ENCODE measurements around a stretch of chr10.

GRCh38 chr10:90968196-90968956, 47.5 kb upstream of the ANKRD1 start:
- RRBS = no CpG with 5 or more reads among the region's 5 CpGs

DNA sequence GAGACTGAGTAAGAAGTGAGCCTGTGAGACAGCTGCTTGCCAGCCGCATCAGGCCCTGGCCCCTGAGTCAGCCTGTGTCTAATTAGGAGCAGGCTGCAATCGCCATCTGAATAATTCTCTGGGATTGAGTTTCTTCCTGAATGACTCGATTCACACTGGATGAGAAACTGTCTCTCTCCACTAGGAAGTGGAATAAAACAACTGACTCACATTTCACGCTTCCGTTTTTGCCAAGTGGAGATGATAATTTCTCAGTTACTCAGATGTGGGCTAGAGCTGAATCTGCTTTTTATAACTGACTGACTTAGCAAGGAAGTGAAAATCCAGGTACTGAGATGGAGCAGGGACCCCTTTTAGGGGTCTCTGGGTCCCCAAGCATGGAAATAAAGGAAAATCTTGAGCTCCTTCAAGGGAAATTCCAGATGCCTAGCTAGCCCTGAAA, 69.1 kb upstream of the HECTD2 start:
- RRBS = no CpG with 5 or more reads among the region's 5 CpGs

DNA sequence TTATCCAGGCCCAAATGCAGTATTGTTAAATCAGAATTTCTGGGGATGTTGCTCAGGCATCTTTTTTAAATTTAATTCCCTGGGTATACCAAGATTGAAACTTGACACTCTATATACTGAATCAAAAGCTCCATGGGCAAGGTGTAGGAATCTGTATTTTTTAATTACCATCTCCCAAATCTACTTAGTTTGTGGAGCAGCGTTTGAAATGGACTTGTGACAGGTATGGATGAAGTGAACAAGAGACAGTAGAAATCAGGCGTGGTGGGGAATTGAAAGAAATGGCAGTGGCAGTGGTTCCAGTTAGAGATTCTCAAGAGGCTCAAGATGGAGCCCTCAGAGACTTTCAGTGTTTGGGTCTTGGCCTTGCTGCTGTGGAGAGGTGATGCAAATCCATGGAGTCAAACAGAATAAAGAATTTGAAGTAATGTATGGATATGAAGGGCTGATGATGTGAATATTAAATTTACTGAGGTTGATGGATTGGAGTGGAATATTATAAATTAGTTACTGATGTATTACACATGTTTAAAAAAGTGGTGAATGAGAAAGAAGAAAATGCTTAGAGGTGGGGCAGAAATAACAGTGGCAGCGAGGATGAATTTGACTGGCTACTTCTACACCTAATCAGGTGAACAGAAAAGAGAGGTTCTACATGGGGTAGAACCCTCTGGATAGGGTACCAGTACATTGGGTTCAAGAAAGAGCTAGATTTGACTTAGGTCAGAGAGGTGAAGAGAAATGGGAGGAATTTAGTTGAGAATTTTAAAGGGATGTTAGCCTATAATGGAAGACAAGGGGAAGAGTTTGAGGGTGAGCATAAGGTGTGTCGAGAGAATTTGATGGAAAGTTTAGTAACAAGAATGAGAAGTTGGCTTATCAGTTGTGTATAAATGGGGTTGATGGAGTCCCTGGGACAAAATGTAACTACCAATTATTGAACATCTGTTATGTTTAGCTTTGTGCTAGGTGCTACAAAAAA, 3.6 kb downstream of the HECTD2 start:
- RRBS = no CpG with 5 or more reads among the region's 4 CpGs

DNA sequence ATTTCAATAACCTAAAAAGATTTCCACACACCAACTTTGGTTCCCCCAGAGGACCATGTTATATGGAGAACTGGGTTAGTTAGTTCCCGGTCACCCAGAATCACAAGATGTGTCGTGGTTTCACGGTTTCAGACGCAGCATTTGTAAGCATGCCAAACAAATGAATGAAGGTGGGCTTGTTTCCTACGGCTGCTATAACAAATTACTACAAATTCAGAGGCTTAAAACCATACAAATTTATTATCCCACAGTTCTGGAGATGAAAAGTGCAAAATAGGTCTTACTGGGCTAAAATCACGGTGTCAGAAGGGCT, 106.2 kb downstream of the PPP1R3C start:
- RRBS = no CpG with 5 or more reads among the region's 6 CpGs

DNA sequence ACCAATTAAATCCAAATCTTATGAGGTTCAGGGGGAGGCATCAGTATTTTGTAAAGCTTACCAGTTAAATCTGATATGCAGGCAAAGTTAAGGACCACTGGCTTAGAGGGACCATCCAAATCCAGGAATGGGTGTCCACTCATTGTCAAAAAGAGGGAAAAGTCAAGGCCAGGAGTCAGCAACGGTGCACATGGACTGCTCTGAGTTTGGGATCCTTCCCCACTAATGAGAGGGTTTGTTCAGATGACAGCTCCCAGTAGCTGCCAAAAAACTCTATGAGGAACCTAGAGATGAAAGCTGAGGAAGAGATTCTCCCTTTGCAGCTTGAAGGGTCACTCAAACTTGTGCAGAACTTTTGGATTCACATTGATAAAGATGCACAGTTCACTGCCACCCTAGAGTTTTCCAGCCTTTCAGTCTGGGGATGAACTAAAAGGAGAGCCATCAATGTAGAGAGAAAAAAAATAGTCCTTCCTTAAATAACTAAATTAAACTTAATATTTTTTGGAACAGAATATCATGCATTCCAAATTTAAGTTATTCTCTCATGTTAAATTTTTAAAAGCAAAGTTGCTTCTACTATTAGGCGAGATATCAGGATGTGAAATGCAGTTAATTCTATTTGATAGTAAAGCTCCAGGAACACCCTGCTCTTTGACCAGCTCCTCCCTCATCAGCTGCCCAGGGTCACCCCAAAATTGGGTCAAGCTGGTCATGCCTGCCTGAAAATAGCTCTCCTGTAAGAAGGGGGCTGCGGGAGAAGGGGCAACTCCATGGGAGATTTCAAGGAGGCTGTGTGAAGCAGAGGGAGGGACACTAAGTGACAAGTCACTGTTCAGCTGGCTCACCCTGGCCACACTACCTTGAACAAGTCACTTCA, 6.2 kb downstream of the PPP1R3C start:
- RRBS = no CpG with 5 or more reads among the region's 3 CpGs

GRCh38 chr10:91821231-91822172, 23.3 kb downstream of the TNKS2 start:
- RRBS = no CpG with 5 or more reads among the region's 7 CpGs

DNA sequence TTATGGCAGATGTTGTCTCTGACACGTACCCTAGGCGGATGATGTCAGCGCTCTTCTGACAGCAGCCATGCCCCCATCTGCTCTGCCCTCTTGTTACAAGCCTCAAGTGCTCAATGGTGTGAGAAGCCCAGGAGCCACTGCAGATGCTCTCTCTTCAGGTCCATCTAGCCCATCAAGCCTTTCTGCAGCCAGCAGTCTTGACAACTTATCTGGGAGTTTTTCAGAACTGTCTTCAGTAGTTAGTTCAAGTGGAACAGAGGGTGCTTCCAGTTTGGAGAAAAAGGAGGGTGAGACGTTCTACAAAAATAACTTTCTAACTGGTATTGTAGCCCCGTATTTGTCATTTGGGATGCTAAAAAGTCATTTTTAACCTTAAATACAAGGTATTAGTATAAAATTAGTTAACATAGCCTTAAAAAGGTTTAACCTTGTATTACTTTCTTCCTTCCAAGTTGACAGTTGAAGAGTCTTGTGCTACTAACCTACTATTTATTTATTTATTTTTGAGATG, 50.2 kb downstream of the TNKS2 start:
- RRBS = no CpG with 5 or more reads among the region's 5 CpGs

DNA sequence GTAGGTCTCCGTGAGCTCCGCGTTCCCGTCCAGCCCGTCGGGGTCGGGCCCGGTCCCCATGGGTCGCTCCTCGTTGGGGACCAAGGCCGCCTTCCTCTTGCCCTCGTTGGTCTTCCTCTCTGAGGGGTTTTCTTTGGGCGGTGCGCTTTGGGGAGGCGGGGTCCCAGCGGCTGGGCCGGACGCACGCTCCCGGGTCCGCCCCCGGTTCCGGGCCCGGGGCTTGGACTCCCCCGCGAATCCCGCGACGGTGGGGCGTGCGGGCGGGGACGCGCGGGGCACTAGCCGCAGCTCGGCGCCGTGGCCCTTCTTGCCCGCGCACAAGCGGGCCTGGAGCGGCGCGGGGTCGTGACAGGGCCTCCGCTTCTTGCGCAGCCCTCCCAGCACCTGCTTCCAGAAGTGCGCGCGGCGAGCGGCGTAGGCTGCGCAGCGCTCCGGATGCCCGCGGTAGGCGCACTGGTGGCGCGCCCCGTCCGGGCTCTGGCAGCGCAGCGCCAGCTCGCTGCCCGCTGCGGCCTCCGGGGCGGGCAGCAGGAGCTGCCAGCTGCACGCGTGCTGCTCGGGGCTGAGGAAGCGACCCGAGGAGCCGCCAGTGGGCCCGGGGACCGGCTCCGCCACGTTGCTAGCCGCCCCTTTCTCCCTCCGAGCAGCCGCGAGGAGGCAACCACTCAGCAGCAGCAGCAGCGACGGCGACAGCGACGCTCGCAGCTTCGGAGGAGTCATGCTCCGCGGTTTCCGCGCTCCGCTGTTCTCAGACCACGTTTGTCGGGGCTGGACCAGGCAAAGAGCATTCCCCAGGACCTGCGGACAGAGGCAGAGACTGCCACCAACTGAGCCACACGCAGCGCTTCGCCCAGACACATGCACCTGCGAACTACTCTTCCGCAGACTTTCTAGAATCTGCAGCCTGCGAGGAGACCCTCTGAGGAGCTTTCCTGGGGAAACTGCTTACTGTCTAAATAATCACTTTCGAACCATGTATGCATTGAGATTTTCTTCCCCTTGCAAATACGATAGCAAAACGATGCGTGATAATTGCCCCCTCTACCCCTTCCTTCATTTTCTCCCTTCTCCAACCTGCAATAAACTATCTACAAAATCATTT, 685 bp downstream of the FGFBP3 start:
- RRBS = 1% methylated on average over 21 of the region's 110 CpGs

DNA sequence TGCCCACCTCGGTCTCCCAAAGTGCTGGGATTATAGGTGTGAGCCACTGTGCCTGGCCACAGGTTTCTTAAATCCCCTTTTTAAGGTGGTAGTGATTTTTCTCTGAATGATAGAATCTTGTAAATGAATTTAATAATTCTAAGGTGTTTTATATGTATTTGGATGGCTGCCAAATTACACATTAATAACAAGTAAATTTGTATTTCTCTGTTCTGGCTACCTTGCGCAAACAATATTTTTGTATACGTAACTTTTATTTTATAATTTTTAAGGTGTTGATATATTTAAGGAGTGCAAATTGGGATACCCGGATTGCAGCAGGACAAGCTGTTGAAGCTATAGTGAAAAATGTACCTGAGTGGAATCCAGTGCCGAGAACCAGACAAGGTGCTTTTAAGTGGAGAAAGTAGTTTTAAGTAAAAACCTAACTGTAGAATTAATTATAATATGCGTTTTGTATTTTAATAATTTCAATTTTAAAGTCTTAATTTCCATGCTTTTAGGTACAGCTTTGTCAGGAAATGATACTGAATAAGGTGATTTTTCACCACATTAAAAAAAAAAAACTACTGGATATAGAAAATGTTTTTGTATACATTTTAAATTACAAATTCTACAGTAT, 16.2 kb downstream of the BTAF1 start:
- RRBS = no CpG with 5 or more reads among the region's 6 CpGs

- RRBS = no CpG with 5 or more reads among the region's 10 CpGs
Measured at GRCh38 chr10:91950919-91952063, 27.7 kb downstream of the BTAF1 start.

GRCh38 chr10:91957054-91957456, 33.5 kb downstream of the BTAF1 start:
- RRBS = no CpG with 5 or more reads among the region's 1 CpG

DNA sequence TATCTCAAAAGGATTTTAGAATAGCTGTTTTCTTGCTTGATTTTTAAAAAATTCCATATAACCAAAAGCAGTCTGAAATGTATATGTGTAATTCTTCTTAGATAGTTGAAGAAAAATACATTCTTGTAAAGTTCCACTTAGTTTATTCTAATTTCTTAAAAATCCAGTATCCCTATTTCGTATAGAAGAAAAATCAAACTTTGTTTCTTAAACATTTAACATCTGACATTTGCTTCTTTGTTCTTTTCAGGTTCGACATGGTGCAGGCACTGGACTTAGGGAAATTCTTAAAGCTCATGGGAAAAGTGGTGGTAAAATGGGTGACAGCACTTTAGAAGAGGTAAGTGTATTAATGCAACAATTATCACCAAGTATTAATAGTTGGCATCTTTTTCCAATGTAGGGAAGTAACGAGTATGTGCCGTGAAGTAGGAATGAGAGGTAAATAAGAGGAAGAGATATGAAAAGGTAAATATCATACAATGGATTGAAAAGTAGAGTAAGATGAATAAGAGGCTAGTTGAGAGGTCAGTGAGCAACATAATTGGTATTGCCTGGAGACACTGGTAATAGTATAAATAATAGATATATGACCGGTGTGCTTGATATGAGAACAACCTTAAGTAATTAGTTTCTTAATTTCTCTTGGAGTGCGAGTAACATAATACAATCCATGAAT, 35.4 kb downstream of the BTAF1 start:
- RRBS = no CpG with 5 or more reads among the region's 6 CpGs

GRCh38 chr10:92006262-92006769, 82.7 kb downstream of the BTAF1 start:
- RRBS = no CpG with 5 or more reads among the region's 3 CpGs

- RRBS = 54% methylated on average over 3 of the region's 45 CpGs
Measured at GRCh38 chr10:92045715-92046359, 122.3 kb downstream of the BTAF1 start.

DNA sequence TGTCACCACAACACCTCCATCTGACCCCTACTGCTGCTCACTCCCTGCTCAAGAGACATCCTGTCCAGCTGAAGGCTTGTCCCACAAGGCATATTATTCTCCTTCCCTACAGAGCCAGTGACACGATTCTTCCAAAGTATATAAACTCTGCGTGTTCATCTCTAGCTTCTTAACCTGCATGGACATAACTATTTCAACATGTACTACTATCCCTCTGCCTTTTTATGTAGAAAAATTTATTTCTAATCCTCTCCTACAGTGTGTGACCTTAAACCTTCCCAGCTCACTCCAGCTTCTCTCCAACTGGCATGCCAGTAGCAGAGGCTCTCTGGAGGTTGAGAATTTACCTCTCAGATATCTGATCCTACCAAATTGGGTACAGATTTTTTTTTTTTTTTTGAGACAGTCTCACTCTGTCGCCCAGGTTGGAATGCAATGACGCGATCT, 182.0 kb downstream of the CPEB3 start:
- RRBS = no CpG with 5 or more reads among the region's 5 CpGs

GRCh38 chr10:92216408-92217170, 74.3 kb downstream of the CPEB3 start:
- RRBS = no CpG with 5 or more reads among the region's 26 CpGs

GRCh38 chr10:92239537-92240282, 51.2 kb downstream of the CPEB3 start:
- RRBS = 2% methylated on average over 8 of the region's 77 CpGs

DNA sequence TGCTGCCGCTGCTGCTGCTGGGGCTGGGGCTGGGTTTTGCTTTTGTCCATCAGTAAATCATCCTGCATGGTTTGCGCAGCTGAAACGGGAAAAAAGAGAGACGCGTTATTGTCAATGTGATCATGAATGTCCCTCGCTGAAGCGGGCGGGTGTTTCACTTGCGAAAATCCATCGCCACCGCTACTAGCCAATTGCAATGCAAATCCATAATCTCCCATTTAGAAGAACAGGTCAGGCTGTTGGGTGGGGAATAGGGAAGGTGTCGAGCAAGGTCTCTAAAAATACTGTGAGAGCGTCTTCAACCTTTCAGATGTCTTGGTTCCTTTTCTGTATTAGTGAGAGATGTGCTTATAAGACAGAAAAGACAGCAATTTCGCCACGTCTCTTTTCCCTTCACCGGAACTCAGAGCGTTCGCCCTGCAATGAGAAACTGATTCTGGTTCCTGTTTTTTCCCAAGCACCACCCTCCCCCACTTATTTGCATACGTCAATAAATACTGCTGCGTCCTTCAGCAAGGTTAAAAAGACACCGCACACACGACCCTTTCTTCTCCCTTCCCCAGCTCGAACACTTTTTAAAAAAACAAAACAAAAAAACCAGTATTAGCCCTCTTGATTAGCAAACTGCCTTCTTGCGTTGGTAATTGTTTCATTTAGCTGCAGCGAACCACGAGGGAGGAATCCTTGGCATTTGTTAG, 50.4 kb downstream of the CPEB3 start:
- RRBS = no CpG with 5 or more reads among the region's 26 CpGs

- RRBS = no CpG with 5 or more reads among the region's 17 CpGs
Measured at GRCh38 chr10:92291965-92292459, 1.0 kb downstream of the MARCHF5 start.

Data from renal cortical epithelial cell (primary cell).